Aorta (tissue), 1 donor: ENCODE measurements around a stretch of chr1.

GRCh38 chr1:234611626-234612378, 1.8 kb upstream of the IRF2BP2 start:
- PRO-cap: bidirectional peak, plus-strand start at chr1:234611719, minus-strand start at chr1:234611559

DNA sequence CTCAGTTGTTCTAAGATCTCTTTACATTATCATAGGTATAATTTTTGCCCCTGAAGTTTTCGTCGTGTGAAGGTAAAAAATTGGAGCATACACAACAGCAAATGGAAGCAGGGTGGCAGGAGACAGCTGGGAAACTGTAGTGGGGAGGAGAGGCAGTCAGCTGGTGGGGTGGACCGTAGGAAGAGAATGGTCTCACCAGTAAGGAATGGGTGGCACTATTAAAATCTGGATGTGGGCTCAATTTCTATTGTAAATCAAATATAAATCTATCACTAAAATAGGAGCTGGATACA, 10.3 kb upstream of the IRF2BP2 start:
- PRO-cap: no peak

- PRO-cap: no peak
Measured at GRCh38 chr1:234627977-234628382, 18.0 kb upstream of the IRF2BP2 start.

DNA sequence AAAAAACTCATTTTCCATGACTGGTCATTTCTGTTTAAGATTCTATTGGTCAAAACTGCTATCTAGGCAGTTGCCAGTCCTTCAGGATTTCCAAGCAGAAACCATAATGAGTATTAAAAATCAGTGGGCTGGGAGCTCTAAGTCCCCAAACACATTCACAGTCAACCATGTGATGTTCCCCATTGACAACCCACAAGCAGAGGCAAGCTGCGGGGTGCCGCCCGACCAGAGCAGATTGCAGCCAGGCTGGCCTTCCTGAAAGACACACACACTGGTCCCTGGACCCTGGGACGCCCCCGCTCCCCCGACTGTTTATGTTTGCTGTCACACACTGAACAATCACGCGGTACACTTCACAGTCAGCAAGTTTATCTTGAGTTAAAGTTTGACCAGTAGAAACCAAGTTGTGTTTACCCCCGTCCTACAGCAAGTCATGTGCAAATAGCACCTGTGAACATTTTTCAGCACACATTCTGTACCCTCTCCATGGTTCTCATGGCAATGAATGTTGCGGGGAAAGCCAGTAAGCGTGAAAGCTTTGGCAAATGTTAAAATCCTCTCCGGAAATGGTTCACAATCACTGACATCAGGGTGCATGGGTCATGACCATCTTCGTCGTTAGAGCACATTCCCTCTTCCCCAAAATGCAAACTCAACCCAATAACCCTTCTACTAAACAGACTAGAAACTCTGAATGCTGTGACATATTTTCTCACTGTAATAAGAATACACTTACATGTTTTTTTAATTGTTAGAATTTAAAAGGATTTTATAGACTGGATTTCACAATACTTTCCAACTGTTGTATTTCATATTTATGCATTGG, 33.2 kb upstream of the IRF2BP2 start:
- PRO-cap: no peak

DNA sequence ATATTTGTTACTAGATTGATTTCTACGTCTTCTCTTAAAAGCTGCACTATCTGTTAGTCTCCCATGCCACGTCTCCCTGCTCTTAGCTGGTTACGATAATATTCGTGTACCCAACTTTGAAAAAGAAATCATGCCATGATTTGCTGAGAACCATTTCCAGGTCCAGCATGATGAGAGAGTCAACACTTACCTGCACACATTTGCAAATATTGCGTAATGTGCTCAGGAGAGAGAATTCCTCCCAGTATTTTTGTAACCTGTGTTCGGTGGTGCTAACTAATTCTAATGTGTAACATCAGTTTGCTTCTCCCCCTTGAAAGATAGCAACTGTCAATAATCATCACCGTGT, 60.9 kb upstream of the IRF2BP2 start:
- PRO-cap: no peak

DNA sequence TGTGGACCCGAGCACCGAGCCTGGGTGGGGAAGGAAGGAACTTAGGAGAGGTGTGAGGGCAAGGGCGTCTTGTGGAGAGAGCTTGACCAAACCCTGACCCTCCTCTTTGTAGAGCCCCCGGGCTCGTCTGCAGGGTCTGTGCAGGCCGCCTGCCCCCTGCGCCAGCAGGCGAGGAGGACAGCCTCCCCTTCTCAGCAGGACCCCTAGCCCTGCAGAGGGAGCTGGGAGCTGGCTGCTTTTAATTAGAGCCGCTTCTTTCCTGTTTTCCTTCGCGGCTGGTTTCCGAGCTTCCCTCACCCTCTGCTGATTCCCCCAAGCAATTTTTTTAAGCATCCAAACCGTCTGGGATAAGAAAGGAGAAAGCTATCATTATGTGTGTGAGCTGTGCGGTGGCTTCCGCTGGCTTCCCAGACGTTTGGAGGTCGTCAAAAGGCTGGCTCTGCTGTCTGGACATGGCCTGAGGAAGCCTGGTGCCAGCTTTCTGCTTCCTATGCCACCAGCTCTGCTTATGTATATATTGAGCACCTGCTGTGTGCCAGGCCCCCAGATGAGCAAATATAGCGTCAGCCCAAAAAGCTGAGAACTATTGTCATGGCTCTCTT, 160.2 kb upstream of the IRF2BP2 start:
- PRO-cap: no peak

DNA sequence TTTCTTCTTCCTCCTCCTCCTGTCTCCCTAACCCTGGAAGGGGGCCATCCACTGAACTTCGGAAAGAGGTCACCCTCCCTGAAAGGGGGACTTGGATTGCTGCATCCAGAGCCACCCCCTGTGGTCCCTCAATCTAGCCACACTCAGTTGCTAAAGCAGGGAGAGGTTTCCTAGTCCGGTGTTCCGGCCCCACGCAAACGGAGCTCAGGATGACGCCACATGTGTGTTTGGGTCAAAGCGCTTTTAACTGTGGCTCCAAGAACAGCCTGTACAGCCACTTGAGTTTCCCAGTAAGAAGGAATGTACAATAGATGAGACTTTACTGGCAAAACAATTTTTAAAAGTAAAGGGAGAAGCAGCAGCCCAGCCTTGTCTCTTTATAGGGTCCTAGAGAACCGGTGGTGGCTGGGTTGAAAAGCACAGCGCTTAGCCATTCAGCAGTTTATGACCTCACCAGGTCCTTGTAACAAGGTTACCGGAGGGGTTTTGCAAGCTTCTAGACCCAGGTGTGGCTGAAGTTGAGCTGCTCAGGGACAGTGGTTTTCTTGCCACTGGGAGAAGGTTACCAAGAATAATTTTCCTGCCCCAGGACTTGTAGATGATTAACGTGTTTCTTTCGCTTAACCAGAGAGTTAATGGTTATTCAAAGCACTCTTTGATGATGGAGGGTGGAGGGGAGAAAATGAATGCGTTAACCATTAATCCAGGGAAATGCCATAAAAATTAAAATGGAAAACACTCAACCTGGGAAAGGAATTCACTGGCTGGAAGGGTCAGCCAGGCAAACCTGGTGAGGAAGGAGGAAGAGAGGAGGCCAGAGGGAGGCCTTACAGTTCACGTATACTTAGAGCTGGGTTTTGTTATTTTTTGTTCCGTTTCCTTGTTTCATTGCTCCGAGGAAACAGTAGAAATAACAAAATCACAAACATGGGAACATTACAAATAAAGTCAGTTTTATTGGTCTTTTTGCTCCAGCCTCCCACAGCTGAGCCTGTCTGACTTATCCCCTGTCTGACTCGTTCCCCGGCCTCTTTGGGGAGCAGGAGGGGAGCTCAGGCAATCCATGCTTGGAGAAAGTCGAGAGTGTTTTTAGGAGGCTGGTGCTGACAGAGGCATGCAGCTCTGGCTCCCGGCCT, 207.3 kb upstream of the IRF2BP2 start:
- PRO-cap: no peak

- PRO-cap: no peak
Measured at GRCh38 chr1:234849061-234849628, 239.2 kb upstream of the IRF2BP2 start.

GRCh38 chr1:234894201-234894580, 234.4 kb downstream of the TOMM20 start:
- PRO-cap: no peak

- PRO-cap: no peak
Measured at GRCh38 chr1:234898578-234899360, 229.9 kb downstream of the TOMM20 start.

DNA sequence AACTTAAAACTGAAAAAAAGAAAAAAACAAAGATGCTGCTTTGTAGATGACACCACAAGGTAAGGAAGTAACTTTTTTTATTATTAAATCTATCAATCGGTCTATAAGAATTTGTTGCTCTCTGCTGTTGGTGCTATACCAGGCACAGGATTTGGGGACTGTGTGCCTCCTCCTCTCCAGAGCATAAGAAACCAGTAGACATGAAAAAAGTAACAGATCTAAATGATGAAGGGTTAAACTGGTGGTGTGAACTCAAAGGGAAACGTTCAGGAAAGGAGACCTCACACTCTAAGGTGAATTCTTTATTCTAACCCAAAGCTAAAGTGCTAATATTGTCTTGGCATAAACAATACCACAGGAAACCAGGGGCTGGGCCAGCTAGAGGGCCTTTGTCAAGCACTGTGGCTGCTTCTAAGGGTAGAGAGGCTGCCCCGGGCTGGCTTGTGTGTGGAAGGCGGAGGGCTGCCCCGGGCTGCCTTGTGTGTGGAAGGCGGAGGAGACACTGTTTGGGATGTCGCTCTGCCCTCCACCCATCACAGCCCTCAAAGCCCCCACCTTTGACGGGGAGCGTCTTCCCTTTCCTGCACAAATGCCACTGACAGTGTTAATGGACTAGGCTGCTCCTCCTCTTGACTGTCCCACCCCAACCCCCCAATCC, 217.0 kb downstream of the TOMM20 start:
- PRO-cap: no peak

DNA sequence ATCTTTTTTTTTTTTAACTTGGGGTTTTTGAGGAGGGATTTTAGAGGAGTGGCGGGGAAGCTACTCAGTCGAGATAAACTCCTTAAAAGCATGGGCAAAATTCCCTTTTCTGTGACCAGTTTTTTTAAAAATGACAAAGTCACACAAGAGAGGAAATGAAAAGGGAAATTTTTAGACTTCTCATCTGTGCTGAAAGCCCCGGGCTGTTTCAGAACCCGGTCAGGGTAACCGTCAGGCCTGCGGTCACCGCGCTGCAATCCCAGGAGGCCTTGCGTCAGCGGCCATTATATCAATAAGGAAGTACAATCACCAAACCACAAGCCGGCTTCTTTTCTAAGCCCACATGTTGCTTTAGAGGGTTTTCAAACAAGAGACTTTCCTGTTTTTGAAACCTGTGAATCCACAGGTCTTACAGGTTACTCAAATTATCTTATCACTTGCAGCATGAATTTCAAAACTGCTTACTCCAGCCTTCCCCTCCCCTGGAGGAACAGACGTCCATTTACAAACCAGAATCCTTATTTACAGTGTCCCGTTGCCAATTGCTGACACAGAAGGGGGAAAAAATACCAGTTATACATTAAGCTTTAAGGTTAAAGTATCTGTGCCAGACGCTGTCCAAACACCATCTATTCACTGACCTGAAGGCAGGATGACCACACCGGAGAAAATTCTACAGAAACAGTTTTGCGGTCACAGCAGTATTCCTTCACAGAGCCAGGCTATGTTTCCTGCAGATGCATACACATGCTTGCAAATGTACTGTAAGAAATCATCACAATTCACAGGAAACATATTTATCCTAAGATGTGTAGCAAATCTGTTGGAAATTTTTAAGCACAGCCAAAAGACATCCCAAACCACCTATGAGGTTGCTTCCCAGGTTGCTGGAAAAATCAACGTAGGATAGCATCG, 165.3 kb downstream of the TOMM20 start:
- PRO-cap: no peak

- PRO-cap: no peak
Measured at GRCh38 chr1:234980413-234980699, 148.3 kb downstream of the TOMM20 start.

DNA sequence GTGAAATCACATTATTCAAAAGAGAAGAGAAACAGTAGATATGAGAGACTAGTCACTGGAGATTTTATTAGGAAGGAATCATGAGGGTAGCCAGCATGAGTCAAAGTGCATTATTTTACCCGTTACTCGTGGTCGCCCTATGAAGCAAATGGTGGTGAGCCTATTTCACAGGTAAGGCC, 52.8 kb downstream of the TOMM20 start:
- PRO-cap: no peak

- PRO-cap: no peak
Measured at GRCh38 chr1:235079380-235080492, 48.9 kb downstream of the TOMM20 start.

DNA sequence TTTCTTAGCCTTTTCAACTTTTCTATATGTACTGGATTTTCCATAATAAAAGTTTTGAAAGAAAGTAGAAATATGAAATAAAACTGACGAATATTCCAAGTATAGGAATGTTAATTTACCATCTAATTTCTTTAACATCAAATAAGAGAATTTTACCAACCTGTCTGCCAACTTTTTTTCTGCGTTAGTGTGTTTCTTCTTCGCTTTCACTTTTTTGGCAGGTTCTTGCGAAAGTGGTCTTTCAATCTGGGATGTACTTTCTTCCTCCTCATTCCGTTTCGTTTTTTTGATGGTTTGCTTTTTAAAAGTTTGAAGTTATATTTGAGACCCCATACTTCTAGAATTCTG, 725 bp downstream of the RBM34 start:
- PRO-cap: no peak

GRCh38 chr1:235161686-235162116, 651 bp upstream of the RBM34 start:
- PRO-cap: no peak

DNA sequence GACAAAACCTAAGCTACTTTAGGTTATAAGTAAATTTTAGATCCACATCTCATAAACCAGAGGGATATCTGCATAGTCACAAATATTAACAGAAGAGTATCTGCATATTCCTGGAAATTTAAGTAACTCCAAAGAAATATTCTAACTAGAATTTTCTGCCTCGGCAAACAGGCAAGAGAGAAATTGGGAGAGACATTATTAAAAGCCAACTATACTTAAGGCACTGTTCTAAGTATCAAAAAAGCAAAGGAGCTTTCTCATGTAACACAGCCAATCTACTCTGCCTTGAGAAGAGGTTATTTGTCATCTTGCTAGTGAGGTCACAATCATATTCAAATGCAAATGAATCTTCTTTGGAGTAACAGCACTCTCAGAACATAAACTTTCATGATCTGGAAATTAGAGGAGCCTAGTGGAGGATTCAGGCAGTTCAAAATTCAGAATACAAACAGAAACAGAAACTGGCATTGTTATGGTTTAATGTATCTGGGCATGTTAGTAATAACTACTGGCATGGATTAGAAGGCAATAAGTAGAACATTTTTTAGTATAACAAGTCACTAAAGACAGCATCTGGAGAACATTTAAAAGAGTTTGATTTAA, 57.4 kb downstream of the ARID4B start:
- PRO-cap: no peak

- PRO-cap: no peak
Measured at GRCh38 chr1:235277911-235278686, 49.9 kb downstream of the ARID4B start.

GRCh38 chr1:235297473-235297764, 30.6 kb downstream of the ARID4B start:
- PRO-cap: no peak